Epithelial cell of prostate (primary cell): ENCODE measurements around a stretch of chr9.

GRCh38 chr9:86368949-86369680 lies 14.9 kb upstream of the TUT7 start:
- RRBS, result no CpG with 5 or more reads among the region's 3 CpGs

- RRBS, result no CpG with 5 or more reads among the region's 4 CpGs
These were observed 221.7 kb upstream of the TUT7 start for GRCh38 chr9:86575933-86576198.

DNA sequence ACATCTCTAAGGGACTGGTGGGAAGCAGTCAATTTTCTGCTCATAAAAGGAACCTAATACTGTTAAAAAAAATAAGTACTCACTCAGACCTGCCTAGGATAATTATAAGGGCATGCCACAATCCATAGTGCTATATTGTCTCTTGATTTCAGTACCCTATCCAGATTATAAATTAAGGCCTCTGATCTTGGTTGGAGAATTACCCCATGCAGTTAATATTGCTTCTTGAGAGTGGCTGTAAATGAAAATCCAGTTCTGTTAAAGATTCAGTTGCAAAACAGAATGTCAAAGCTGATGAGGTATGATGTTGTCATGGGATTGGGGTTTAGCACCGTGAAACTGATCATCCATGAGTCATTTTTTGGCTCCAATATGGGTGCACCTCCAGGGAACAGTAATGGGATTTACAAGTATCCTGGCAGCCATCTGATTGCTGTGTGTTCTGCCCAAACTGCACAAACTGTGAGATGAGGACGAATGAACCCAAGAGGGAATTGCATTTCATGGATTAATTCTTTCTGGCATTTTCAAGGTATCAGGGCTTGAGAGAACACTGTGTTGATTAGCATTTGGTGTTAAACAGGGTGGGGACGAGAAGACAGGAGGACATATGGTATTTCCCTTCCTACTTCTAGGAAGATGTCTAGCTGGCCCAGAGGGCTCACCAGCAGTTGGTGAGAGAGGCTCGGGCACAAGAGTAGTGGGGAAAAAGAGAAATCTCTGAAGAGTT lies 214.8 kb downstream of the GAS1 start:
- RRBS, result no CpG with 5 or more reads among the region's 4 CpGs

GRCh38 chr9:87034011-87034736 lies 86.9 kb upstream of the GAS1 start:
- RRBS, result no CpG with 5 or more reads among the region's 11 CpGs

DNA sequence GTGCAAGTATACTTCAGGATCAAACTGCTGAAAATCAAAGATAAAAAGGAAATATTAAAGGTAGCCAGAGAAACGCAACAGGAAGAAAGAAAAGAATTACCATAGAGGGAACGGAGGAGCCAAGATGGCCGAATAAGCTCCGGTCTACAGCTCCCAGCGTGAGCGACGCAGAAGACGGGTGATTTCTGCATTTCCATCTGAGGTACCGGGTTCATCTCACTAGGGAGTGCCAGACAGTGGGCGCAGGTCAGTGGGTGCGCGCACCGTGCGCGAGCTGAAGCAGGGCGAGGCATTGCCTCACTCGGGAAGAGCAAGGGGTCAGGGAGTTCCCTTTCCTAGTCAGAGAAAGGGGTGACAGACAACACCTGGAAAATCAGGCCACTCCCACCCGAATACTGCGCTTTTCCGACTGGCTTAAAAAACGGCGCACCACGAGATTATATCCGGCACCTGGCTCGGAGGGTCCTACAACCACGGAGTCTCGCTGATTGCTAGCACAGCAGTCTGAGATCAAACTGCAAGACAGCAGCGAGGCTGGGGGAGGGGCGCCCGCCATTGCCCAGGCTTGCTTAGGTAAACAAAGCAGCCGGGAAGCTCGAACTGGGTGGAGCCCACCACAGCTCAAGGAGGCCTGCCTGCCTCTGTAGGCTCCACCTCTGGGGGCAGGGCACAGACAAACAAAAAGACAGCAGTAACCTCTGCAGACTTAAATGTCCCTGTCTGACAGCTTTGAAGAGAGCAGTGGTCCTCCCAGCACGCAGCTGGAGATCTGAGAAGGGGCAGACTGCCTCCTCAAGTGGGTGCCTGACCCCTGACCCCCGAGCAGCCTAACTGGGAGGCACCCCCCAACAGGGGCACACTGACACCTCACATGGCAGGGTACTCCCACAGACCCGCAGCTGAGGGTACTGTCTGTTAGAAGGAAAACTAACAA lies 94.7 kb upstream of the GAS1 start:
- RRBS, result no CpG with 5 or more reads among the region's 35 CpGs

DNA sequence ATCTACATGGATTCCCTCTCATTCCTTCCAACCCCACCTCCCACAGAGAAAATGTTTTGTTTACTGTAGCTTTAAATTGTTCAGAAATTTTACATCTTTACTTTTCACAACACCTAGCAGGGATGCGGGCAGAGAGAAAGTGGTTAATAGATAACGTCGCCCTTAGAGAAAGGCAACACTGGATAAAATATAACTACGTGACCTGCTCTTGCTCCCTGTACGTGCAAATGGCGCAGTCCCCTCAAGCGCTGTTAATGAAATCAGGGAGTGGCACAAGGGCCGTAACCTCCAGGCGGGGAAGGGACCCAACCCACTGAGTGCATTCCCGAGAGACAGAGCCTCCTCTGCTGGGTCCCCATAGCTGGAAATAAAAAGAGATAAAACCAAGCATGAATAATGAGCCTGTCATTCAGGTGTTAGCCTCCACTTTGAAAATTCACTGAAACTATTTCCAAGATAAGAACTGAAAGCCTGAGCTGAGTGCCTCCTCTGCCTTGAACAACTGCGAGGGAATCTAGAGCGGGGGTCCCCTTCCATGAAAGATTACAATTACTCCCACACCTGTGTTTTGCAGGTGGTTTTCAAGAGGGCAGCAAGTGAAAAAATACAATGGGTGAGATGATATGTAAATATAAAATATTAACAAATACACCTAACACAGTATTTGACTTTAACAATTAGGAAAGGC lies 125.1 kb upstream of the DAPK1 start:
- RRBS, result no CpG with 5 or more reads among the region's 12 CpGs

- RRBS, result 2% methylated on average over 27 of the region's 85 CpGs
These were observed 825 bp downstream of the DAPK1 start for GRCh38 chr9:87498192-87499191.

GRCh38 chr9:87564684-87565322 lies 67.1 kb downstream of the DAPK1 start:
- RRBS, result no CpG with 5 or more reads among the region's 7 CpGs

DNA sequence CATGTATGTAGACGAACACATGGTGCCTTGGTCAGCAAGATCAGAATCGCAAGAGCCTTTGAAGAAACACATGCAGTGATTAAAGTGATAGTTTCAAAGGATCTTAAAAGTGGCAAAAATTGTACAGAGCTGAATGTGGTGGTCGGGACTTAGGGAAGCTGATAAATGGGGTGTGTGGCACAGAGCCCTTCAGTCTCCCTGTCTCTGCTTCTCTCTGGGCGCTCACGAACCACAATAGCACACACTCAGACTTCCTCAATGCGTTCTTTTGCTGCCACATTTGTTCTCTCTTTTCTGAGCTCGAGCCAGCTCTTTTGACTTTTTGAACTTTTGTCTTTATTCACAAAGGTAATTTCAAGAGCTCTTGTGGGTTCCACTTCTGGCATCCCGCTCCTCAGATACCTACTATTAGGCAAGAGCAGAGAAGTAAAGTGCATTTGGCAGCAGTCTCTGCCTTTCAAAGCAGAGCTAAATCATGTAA lies 112.3 kb upstream of the CTSL start:
- RRBS, result no CpG with 5 or more reads among the region's 8 CpGs

GRCh38 chr9:87751309-87751779 lies 25.4 kb downstream of the CTSL start:
- RRBS, result no CpG with 5 or more reads among the region's 3 CpGs

- RRBS, result no CpG with 5 or more reads among the region's 20 CpGs
These were observed 45.3 kb downstream of the CTSL start for GRCh38 chr9:87771258-87771589.

DNA sequence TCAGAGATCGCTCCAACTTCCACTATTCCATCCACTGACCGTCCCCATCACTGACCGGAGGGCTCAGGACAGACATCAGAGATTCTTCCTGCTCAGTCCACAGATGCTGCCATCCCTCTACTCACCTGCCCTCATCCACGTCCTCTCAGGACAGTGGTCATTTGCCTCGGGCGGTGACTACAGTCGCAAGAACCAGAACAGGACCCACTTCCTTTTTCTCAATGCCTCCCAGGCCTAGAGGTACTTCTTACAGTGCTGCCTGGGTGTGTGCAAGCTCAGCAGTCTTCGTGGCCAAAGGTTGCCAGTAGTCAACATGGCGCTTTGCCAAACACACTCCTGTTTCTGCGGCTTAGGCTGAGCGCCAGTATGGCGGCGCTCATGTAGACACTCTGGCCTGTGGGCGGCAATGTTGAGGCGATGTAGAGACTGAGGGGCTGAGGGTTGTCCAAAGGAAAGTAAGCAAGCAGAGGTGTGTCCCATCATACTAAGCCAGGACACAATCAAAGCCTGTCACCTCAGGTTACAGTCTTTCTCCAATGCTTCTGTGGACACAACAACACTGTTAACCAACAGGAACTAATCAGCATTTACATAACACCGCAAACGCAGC lies 27.0 kb downstream of the SPATA31E1 start:
- RRBS, result no CpG with 5 or more reads among the region's 17 CpGs

- RRBS, result no CpG with 5 or more reads among the region's 12 CpGs
These were observed 1.3 kb downstream of the SPIN1 start for GRCh38 chr9:88389448-88390003.

- RRBS, result 1% methylated on average over 4 of the region's 56 CpGs
These were observed 370 bp downstream of the NXNL2 start for GRCh38 chr9:88535309-88535787.

DNA sequence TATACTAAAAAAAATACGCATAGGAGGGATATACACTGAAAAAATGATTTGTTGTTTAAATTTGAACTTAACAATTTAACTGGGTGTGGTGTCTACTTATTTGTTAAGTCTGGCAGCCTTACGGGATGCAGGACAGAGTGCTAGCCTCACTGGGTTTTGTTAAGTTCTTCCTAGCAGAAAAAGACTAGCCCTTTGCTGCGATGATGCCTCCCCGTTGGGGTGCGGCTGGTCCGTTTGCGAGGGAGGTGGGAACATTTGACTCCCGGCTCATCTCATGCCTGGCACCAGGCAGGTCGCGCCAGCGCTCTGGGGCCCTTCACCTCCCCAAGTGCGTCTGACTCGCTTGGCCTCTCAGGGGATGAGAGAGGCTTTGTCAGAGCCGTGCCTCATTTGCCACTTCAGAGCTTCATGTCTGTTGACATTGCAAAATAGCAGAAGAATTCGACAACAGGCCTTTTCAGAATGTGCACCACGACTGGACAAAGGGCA lies 171.0 kb downstream of the NXNL2 start:
- RRBS, result no CpG with 5 or more reads among the region's 16 CpGs

DNA sequence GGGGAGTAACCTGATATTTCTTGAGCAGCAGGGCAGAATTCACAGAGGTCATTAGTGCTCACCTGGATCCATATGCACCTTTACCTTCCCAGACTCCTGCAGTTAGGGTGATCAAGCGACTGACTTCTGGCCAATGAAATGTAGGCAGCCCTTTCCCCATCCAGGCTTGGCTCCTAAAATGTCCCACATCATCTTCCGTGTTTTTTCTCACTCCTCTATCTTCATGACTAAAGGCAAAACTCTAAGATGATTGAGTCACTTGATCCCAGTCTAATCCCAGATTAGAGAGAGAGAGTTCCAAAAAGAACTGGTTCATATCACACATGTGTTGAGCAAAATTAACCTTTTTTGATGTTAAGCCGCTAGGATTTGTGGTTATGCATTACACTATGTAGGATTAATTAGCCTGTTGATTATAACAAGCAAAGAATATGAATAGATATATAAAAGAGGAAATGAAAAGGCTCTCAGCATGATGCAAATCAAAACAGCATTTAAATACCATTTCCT lies 187.8 kb upstream of the S1PR3 start:
- RRBS, result no CpG with 5 or more reads among the region's 3 CpGs

- RRBS, result no CpG with 5 or more reads among the region's 4 CpGs
These were observed 186.0 kb upstream of the S1PR3 start for GRCh38 chr9:88805219-88805638.

DNA sequence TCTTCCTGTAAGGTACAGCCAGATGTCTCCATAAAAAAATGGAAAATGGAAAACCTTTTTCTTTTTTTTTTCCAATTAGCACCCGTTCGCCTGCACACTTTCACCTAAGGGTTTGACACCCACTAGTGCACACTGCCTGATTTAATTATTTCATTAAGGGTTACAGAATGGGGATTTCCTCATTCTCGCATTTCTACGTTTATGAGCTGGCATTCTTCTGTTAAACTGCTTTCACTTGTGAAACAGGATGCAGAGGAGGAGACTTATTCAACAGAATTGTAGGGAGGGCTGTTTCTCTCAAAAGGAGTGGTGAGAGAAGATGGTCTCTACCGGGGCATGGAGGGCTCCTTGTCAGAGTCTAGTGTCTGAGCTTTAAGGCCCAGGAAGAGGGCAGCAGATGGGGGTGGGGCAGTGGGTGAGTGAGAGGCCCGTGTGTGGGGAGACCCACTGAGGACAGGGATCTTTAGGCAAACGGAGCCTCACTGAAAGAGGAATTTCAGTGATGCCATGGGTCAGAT lies 2.1 kb upstream of the S1PR3 start:
- RRBS, result no CpG with 5 or more reads among the region's 7 CpGs

GRCh38 chr9:88990546-88991038 lies 676 bp upstream of the S1PR3 start:
- RRBS, result 46% methylated on average over 5 of the region's 25 CpGs